HT-29 (cell line): ENCODE measurements around a stretch of chr2.

- RAMPAGE, long total RNA = no peak
Measured at GRCh38 chr2:61714166-61714675, 139.6 kb downstream of the FAM161A start.

- RAMPAGE, long total RNA = no peak
Measured at GRCh38 chr2:61762175-61762606, 91.7 kb downstream of the FAM161A start.

GRCh38 chr2:62197636-62197988 is 1.7 kb downstream of the B3GNT2 start:
- RAMPAGE, long total RNA = no peak

DNA sequence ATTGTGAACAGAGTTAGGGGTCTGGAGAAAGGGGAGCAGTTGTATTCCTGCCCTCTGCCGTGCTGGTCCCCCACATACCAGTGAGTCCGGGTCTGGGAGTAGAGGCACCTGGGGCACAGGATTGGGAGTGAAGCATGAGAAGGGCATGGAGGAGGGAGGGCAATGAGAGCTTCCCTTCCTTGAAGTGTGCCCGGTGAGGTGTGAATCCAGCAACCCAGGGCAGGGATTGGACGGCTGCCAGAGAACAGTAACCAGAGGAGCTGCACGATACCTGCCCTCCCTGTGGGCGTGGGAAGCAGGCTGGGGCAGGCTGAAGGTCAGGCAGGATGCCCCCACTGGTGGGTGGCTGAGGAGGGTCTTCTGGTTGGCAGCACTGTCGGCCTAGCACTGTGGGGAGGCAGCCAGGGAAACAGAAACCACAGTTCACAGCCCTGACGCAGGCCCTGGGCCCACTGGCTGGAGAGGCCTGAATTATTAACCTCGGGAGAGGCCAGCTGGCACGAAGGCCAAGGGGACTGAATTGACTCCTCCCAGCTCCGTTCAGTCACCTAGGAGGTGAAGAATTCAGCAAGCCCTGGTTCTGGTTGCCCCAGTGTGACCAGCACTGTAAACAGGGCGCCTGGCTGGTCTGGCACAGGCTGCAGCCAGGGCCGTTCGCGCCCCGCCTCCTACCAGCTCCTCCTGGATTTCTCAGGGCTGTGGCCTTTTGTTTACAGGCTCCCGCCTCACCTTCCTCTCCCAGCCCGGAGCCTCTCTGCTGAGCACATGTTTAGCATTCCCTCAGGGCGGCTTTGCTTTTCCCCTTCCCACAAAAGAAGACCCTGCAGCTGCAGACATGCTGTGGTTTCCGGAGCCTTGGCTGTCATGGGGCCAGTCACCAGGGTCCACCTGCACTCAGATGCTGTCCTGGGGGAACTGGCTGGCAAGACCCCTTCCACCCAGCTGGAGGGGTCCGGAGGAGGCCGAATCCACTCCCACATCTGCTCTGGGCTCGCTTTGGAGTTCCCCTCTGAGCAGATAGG is 97.7 kb downstream of the B3GNT2 start:
- RAMPAGE, long total RNA = no peak

DNA sequence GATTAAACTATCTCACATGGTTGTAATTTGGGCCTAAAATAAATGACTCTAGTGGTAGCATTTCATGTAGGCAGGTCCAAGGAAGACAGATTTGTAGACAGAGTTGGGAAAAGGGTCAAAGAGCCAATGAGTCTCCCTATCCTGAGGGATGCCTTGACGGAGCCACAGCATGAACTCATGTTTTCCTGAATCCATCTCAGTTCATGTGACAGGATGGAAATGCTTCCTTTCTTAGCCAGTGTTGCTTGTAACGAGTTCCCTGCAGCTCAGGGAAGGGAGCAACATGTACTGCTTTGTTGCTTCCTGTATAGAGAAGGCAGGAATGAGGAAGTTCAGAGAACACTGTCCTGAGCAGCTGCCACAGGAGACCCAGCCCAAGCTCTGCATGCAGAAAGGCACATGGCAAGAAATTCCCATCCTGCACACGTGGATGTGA is 27.9 kb downstream of the TMEM17 start:
- RAMPAGE, long total RNA = no peak

GRCh38 chr2:62491882-62492372 is 14.1 kb downstream of the TMEM17 start:
- RAMPAGE, long total RNA = no peak

- RAMPAGE, long total RNA = no peak
Measured at GRCh38 chr2:62590008-62590346, 84.0 kb upstream of the TMEM17 start.

DNA sequence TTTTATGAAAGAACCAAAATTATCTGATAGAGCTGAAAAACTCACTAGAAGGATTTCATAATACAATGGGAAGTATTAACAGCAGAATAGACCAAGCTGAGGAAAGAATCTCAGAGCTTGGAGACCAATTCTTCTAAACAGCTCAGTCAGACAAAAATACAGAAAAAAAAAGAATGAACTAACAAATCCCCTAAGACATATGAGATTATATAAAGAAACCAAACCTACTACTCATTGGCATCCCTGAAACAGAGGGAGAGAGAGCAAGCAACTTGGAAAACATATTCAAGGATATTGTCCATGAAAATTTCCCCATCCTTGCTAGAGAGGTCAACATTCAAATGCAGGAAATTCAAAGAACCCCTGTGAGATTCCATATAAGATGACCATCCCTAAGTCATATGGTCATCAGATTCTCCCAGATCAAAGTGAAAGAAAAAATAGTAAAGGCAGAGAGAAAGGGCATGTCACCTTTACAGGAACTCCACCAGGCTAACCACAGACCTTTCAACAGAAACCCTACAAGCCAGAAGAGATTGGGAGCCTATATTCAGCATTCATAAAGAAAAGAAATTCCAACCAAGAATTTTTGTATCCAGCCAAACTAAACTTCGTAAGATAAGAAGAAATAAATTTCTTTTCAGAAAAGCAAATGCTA is 170.4 kb downstream of the EHBP1 start:
- RAMPAGE, long total RNA = no peak

GRCh38 chr2:62904716-62905513 is 145.7 kb upstream of the OTX1 start:
- RAMPAGE, long total RNA = no peak

DNA sequence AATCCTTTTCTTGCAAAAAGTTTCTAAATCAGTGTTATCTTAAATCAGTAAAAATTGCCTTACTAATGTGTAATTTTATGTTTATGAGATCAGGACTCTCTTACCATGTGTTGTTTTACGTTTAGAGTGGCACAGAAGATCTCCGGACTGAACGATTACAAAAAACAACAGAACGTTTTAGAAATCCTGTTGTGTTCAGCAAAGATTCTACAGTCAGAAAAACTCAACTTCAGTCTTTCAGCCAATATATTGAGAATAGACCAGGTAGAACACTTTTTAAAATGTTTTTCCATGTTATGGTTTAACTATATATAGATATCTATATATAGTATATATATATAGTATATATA is 57.2 kb upstream of the OTX1 start:
- RAMPAGE, long total RNA = no peak

GRCh38 chr2:63054956-63055816 is 4.6 kb downstream of the OTX1 start:
- RAMPAGE, long total RNA = no peak

- RAMPAGE, long total RNA = no peak
Measured at GRCh38 chr2:63821992-63822353, 19.7 kb upstream of the UGP2 start.

DNA sequence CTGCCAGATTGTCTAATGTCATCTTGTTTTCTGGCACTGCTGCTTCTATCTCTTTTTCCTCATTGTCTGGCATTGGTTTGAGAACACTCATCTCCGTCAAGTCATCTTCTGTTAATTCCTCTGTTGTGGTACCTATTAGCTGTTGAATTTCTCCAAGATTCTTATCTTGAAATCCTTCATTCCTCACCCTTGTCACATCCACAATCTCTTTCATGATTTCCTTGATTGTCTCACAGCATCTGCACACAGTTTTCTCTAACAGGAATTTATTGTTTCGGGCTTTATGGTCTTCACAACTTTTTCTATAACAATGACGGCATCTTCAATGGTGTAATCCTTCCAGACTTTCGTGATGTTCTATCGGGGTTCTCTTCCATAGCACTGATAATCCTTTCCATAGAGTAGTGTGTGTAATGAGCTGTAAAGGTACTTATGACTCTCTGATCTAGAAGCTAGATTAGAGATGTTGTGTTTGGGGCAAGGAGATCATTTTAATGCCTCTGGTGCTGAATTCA is 69.2 kb downstream of the VPS54 start:
- RAMPAGE, long total RNA = no peak

GRCh38 chr2:63977765-63978442 is 41.3 kb downstream of the VPS54 start:
- RAMPAGE, long total RNA = no peak

GRCh38 chr2:64017609-64018101 is 1.6 kb downstream of the VPS54 start:
- RAMPAGE, long total RNA = no peak

- RAMPAGE, long total RNA = no peak
Measured at GRCh38 chr2:64021526-64022080, 2.4 kb upstream of the VPS54 start.

GRCh38 chr2:64094774-64095427 is 49.3 kb downstream of the PELI1 start:
- RAMPAGE, long total RNA = no peak

GRCh38 chr2:64096022-64096700 is 48.1 kb downstream of the PELI1 start:
- RAMPAGE, long total RNA = no peak

DNA sequence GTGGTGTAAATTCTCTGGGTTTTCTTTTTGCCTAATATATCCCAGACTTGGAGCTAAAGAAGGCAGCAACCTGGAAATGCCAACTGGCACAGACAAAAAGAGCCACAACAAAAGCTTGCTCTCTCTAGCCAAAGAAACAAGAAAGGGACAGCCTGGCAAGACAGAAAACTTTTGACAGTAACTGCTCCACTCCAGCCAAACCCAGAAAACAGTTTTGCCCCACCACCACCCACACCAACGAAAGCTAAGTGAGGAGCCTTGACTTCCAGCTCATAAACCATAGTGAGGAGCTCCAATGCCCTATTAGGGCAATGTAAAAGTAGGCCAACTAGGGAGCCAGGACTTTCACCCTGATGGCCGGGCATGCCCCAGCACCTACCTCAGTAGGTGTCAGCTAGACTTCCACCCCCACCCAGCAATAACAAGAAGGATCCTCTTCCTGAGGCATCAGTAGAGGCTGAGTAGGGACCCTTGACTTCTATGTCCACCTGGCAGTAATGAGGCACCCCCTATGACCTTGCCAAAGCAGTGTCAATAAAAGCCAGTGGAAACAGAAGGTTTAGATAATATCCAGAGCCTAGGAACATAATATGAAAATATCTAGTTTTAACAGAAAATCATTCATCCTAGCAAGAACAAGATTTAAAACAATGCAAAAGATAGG is 35.4 kb downstream of the PELI1 start:
- RAMPAGE, long total RNA = no peak

GRCh38 chr2:64136062-64136527 is 8.1 kb downstream of the PELI1 start:
- RAMPAGE, long total RNA = no peak